ENCODE measurements around a stretch of chr22.

DNA sequence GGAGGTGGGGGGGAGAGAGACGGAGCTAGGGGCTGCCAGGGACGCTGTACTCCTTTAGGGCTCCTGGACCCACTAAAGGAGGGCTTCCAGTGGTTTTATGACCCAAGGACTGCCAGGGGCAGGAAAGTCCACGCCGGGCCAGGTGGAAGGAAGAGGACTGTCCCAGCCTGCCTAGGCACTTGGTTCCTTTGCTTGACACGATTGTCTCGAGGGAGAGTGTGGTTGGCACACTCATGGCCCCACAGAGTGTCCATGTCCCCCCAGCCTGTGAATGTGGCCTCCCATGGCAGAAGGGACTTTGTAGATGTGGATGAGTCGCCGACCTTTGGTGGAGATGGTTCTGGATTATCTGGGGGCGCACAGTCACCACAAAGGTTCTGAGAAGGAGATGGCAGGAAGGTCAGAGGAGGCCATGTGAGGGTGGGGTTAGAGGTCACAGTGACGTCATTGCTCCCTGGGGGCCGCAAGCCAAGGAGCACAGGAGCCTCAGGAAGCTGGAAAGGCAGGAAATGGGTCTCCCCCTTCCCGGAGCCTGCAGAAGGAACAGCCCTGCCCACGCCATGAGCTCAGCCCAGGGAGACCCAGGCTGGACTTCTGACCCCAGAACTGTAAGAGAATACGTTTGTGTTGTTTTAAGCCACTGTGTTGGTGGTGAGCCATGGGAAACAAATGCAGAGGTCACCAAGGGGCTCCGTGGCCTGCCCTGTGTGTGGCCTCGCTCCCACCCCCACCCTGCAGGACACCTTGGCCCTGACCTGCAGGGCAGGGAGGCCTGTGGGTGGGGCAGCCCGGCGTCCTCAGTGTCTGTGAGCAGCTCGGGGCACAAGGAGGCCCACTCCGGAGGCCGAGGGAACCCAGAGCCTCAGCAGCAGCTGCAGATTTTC lies 31.9 kb downstream of the GRAMD4 start:
- PRO-cap, result no peak
- RAMPAGE, long total RNA, 4 experiments, result no peak in any of the 4 experiments

DNA sequence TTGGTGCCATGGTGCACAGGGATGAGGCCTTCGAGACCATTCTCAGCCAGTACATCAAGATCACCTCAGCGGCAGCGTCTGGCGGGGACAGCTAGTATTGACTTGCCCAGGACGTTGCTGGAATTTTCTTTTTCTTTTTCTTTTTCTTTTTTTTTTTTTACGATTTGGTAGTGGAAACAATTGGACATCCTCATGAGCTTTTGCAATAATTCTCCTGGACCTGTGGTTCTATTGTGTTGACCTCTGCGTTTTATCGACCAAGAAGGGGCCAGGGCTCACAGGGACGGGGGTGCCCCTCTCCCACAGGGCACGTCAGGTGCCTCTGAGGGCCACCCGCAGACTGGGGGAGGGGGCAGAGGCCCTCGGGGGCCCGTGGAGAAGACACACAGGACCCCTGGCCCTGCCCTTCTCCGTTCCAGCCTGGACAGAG lies 57.0 kb downstream of the GRAMD4 start:
- PRO-cap, result no peak
- RAMPAGE, long total RNA, 4 experiments, result no peak in any of the 4 experiments

GRCh38 chr22:46707435-46708160 lies 30.5 kb downstream of the CERK start:
- PRO-cap, result no peak
- RAMPAGE, long total RNA, 4 experiments, result no peak in any of the 4 experiments

DNA sequence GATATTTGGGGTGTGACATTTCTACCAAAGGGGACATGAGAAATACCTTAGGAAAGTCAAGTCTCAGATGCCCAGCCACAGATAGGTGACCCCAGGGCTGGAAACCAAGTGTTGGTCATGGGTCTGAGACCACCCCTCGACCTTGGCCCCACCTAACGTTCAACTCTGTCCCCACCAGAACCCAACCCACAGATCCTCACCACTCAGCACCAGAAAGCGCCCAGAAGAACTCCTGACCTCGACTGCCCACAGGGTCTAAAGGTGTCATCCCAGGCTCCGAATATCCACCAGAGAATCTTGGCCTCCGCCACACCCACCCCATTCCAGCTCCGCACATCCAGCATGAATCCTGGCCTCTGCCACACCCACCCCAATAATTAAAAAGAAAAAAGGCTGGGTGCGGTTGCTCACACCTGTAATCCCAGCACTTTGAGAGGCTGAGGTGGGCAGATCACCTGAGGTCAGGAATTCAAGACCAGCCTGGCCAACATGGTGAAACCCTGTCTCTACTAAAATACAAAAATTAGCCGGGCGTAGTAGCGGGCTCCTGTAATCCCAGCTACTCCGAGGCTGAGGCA lies 1.3 kb downstream of the CERK start:
- PRO-cap, result no peak
- RAMPAGE, long total RNA, 4 experiments, result no peak in any of the 4 experiments

- PRO-cap, result no peak
- RAMPAGE, long total RNA, 4 experiments, result no peak in any of the 4 experiments
These were observed 12.1 kb downstream of the TBC1D22A start for GRCh38 chr22:46774355-46775217.

DNA sequence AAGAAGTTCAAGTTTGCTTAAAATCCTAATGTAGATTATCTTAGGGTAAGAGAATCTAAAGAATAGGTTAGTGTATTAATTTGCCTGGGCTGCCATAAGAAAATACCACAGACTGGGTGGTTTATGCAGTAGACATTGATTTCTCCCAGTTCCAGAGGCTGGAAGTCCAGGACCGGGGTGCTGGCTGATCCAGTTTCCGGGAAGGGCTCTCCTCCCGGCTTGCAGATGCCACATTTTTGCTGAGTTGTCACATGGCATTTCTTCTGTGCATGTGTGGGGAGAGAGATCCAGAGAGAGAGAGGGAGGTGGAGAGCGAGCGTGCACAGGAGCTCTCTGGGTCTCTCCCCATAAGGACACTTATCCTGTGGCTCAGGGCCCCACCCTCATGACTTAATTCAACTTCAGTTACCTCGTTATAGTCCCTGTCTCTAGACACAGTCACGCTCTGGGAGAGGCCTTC lies 46.6 kb downstream of the TBC1D22A start:
- PRO-cap, result no peak
- RAMPAGE, long total RNA, 4 experiments, result no peak in any of the 4 experiments

DNA sequence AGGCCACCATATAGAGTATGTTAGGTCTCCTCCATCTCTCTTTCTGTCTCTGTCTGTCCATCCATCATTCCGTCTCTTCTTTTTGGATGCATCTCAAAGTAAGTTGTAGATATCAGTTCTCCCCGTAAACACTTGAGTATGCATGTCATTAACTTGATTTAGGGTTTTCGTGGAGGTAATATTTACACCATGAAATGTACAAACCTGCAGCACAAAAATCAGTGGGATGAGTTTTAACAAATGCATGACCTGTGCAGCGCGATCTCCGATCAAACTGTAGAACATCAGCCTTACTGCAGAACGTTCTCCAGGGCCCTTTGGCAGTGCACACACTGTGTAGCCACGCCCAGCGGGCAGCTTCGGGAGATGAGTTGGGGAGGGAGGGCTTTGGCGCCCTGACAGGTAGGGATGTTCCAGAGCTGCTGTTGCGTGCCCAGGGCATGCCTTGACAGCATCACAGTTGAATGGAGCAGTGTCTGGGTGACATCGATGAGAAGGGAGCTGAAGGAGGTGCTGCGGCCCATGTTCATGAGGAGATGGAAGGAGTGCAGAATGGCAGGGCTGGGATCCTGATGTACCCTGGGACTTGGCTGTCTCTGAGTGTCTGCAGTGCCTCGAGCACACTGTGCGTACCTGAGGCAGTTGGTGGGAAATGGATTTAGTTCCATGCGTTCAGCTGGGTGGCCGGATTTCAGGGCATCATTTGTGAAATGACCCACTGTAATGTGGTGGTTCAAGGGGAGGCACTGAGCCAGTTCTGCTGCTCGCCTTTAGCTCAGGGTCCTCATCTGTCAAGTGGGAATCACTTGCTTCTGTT lies 80.2 kb downstream of the TBC1D22A start:
- PRO-cap, result no peak
- RAMPAGE, long total RNA, 4 experiments, result no peak in any of the 4 experiments

DNA sequence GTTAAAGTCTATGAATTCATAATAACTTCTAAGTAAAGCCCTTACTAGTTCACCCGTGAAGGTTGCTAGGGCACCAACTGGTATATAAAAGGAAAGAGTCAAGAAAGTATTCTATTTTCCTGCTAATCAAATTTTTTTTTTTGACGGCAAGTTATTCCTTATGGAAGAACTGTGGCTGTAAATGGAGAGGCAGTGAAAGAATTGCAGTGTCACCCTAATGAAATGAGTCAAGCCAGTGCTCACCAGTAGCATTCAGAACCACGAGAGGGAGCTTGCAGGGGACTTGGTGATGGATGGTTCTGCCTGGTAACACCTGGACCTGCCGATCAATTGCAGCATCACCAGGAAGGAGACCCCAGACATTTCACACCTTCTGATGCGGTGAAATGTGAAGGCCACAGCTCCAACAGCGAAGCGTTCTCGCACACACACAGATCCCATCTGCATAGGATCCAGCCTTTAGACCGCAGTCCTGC lies 326.1 kb downstream of the TBC1D22A start:
- PRO-cap, result no peak
- RAMPAGE, long total RNA, 4 experiments, result no peak in any of the 4 experiments

DNA sequence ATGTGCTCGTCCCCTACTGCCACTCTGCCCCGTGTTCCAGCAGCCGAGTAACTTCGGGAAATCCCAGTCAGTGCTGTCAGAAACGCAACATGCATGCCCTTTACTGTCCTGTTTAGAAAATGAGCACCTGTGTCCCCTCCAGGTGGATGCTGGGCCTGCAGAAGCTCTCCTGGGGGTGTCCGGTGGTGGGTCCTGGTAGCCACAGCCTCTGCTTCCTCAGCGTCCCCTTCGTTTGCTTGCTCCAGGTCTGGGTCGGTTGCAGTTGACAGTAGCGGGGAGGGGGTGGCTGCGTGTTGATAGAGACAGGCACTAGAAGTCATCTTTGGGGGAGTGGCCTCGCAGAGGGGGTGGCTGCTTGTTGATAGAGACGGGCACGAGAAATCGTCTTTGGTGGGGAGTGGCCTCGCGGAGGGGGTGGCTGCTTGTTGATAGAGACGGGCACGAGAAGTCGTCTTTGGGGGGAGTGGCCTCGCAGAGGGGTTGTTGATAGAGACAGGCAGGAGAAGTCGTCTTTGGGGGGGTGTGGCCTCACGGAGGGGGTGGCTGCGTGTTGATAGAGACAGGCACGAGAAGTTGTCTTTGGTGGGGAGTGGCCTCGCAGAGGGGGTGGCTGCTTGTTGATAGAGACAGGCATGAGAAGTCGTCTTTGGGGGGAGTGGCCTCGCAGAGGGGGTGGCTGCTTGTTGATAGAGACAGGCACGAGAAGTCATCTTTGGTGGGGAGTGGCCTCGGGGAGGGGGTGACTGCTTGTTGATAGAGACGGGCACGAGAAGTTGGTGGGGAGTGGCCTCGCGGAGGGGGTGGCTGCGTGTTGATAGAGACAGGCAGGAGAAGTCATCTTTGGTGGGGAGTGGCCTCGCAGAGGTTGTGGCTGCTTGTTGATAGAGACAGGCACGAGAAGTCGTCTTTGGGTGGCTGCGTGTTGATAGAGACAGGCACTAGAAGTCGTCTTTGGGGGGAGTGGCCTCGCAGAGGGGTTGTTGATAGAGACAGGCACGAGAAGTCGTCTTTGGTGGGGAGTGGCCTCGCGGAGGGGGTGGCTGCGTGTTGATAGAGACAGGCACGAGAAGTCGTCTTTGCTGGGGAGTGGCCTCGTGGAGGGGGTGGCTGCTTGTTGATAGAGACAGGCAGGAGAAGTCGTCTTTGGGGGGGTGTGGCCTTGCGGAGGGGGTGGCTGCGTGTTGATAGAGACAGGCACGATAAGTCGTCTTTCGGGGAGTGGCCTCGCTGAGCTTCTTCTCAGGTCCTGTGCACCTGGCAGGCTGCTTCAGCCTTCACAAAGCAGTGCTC lies 328.4 kb downstream of the TBC1D22A start:
- PRO-cap, result no peak
- RAMPAGE, long total RNA, 4 experiments, result no peak in any of the 4 experiments

DNA sequence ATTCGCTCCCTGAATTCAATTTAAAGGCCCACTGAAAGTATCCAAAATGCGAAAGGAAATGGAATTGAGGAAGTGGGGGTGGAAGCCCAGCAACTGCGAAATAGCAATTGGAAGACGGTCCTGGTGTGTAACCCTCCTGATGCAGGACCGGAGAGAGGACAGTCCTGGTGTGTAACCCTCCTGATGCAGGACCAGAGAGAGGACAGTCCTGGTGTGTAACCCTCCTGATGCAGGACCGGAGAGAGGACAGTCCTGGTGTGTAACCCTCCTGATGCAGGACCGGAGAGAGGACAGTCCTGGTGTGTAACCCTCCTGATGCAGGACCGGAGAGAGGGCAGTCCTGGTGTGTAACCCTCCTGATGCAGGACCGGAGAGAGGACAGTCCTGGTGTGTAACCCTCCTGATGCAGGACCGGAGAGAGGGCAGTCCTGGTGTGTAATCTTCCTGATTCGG lies 408.1 kb downstream of the TBC1D22A start:
- PRO-cap, result no peak
- RAMPAGE, long total RNA, 4 experiments, result no peak in any of the 4 experiments

GRCh38 chr22:47176889-47177292 lies 414.4 kb downstream of the TBC1D22A start:
- PRO-cap, result no peak
- RAMPAGE, long total RNA, 4 experiments, result no peak in any of the 4 experiments

DNA sequence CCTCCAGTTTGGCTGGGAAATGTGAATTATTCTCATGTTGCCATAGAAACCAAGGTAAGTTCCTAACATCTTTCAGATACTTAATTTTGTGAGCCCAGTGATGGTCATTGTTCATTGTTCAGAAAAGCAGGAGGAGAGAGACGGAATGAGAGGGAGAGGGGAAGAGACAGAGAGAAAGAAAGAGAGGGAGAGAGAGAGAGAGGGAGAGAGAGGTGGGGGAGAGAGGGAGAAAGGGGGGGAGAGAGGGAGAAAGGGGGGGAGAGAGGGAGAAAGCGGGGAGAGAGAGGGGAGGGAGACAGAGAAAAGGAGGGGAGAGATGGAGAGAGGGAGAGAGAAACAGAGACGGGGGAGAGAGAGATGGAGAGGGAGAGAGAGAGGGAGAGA lies 429.0 kb downstream of the TBC1D22A start:
- PRO-cap, result no peak
- RAMPAGE, long total RNA, 4 experiments, result no peak in any of the 4 experiments

GRCh38 chr22:47719244-47719620 lies 770.1 kb upstream of the TAFA5 start:
- PRO-cap, result unidirectional peak, minus-strand start at chr22:47719456
- RAMPAGE, long total RNA, 4 experiments, result no peak in any of the 4 experiments

DNA sequence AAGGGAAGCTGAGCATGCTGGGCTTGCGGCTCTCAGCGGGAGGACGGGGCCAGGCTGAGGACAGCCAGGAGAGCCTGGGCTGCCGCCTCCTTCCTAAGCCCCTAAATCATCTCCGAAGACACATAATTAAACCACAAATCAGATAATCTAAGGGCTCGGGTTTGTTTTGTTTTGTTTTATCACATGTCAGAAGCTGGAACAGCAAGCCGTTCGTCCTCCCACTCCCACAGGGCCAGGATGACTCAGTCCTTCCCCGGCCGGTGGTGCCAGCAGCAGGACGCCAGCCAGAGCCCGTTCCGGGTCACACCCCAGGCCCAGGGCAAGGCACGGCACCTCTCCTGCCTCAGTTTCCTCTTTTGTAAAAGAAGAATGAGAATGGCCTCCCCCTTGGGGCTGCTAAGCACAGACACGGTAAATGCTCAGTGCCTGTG lies 399.3 kb upstream of the TAFA5 start:
- PRO-cap, result no peak
- RAMPAGE, long total RNA, 4 experiments, result no peak in any of the 4 experiments

GRCh38 chr22:48263558-48263757 lies 225.9 kb upstream of the TAFA5 start:
- PRO-cap, result no peak
- RAMPAGE, long total RNA, 4 experiments, result no peak in any of the 4 experiments

DNA sequence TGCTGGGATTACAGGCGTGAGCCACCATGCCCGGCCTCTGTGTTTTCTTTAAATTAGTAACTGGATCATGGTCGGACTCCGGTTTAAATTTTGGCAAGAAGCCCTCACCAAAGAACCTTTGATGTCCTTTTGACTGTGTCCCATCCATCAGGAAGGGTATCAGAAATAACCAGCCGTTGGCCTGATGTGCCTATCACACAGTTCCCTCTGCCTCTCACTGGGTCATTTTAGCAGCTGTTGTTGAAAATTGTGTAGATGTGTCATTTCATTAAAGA lies 89.1 kb upstream of the TAFA5 start:
- PRO-cap, result no peak
- RAMPAGE, long total RNA, 4 experiments, result no peak in any of the 4 experiments

DNA sequence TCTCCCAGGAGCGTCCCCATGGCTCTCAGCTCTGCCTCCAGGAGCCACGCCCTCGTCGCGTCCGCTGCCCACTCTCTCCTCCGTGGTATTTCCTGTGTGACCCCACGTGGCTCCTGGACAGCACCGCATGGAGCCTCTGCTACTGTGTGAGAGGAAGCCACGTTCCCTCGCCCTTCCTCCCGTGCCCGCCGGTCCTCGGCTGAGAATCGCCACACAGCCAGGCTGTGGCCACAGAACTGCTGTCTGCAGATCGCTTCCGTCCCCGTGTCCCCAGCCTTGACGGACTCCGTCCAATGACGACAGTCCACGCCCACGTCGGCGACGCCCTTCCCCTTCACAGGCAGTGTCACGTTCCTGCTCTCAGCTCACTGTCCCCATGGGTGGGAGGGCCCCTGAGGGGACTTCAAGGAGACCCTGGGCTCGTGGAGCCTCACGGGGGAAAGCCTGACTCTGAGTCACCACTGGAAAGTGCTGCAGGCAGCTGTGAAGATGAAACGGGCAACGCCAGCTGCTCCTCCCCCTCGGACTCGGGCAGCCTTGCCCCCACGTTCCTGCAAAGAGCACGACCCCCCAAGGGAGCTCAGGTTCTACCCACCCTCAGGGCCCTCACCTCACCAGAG lies 458.5 kb downstream of the BRD1 start:
- PRO-cap, result no peak
- RAMPAGE, long total RNA, 4 experiments, result no peak in any of the 4 experiments

DNA sequence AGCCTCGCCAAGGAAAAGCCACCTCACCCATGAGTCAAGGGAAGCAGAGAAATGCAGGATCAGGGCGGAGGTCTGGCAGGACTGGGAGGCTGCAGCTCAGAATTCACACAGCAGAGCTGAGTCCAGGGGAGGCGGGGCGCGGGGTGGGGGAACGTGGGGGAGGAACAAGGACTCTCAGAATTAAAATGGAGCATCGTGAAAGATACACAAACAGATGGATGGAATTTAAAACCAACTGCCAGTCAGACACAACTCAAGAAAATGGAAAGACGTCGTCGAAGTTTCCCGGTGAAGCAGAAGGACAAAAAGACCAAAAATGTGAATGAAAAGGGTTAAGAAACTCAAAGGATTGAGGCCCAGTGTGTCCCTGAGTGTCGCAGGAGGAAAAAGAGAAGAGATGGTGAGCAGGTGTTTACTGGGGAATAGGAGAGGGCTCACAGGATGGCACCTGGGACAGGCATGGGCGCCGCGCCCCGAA lies 377.5 kb downstream of the BRD1 start:
- PRO-cap, result no peak
- RAMPAGE, long total RNA, 4 experiments, result no peak in any of the 4 experiments

DNA sequence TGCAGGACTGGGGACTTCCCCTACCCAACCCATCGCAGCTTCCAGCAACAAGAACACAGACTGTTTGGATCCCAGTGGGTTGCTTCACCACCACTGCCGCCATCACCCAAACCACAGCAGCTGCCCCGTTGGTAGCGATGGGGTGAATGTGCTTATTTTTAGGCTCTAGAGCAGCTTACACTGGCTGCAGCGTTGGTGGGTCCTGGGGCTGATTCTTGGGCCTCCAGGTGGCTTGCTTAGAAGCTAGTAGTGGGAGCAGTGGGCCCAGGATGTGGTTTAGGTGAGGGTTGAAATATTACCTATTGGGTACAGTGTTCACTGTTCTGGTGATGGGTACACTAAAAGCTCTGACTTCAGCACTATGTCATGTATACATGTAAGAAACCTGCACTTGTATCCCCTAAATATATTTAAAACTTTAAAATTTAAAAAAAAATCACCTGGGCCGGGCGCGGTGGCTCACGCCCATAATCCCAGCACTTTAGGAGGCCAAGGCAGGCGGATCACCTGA lies 66.4 kb downstream of the BRD1 start:
- PRO-cap, result no peak
- RAMPAGE, long total RNA, 4 experiments, result no peak in any of the 4 experiments

GRCh38 chr22:49770553-49770758 lies 57.2 kb downstream of the BRD1 start:
- PRO-cap, result no peak
- RAMPAGE, long total RNA, 4 experiments, result no peak in any of the 4 experiments

All from esophagus muscularis mucosa (tissue), 4 donors.